Skeletal muscle tissue (tissue), 7 donors: ENCODE data around the gene LAGE3.

DNA sequence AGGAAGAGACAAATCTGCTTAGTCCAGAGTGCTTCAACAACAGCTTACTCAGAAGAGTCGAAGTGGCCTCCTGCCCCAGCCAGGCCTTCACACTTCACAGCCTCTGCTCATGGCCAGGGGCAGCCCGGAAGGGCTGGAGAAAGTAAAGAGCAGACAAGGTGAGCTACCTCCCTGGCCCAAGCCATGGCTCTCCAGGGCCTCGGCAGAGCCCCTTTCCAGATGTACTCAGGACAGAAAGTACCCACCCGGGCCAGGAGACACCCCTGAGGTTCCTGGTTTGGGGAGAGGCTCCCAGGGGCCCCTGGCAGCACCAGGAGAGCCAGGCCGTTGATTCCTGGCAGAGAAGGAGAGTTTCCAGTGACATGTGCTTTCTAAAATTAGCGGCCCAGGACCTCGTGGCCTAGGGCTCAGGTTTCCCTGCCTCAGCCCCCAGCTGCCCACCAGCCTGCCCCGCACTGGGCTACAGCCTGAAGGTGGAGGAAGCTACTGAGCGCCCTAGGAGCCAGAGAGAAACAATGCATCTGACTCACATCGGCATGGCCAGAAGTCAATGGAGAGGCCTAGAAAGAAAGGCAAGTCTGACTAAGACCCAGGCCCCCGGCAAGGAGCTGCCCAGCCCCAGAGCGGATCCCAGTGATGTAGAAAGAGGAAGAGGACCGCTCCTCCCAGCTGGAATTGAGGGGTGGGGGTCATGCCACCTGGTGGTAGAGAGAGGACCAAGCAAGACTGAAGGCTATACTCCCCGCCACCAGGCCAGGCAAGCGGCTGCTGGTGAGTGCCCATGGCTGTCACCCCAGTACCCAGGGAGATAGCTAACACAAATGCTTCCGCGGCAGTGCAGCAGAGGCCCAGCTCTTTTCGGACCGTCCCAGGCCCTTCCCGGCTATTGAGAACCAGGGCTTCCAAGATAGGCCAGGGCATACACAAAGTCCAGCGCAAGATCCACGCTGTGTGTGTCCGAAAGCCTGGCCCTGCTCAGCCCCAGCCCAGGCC, 17.7 kb downstream of the SLC6A8 start:
- PRO-cap, 3 experiments = peak in 2 of 3 experiments; most common plus-strand start position 736 of the sequence (in 2); most common minus-strand start position 336 of the sequence (in 2)
- RAMPAGE, long total RNA = start-site peak on the minus strand centred at position 273 of the sequence, 157 bp wide, 29 and 10 reads in 2 replicates
- RRBS, 2 experiments = 11 to 20% methylated on average over 1 of the region's 23 CpGs

DNA sequence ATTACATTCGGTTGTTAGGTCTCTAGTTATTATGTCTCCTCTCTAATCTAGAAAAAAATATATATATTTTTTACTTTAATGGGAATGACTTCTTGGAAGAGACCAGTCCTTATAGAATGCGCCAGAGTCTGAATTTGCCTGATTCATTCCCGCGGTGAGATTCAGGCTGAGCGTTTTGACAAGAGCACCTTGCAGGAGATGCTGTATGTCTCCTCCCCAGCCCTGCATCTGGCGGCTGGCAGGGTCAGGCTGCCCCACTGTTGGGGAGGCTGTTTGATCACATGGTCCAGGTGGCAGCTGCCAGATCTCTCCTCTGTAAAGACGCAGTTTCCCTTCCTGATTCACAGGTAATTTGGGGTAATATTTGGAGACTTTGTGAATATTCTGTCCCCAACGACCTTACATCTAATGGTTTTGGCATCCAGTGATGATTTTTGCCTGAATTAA, 9.7 kb downstream of the PDZD4 start:
- PRO-cap, 3 experiments = no peak in any of the 3 experiments
- RAMPAGE, long total RNA = no peak
- RRBS, 2 experiments = no CpG with 5 or more reads among the region's 8 CpGs

DNA sequence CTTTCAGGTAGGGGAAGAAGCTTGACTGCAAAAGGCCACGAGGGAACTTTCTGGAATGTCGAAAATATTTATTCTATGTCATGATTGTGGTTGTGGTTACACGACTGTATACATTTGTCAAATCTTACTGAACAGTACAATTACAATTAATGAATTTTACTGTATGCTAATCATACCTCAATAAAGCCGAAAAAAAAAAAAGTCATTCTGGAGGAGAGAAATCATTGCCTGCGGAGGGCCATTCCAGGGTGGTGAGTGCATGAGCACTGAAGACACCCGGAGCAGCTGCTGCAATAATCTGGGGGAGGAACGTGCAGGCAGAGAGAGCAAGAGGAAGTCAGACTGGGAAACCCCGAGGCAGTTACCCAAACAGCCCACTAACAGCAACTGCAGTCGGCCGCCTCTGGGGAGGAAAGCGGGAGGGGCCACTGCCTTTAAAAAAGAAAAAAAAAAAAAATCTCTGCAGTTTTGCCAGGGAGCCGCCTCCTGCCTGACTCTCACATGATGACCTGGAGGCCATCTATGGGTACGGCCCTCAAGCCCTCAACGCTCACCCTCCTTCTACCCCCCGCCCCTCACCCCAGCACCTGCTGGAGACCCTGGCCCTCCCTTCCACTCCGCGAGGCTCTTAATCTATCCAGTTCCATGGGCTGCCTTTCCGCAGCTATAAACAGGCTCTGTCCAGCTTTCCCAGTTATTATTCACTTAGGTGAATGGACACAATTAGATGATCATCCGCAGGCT, 3.6 kb upstream of the AVPR2 start:
- PRO-cap, 3 experiments = no peak in any of the 3 experiments
- RAMPAGE, long total RNA = no peak
- RRBS, 2 experiments = no CpG with 5 or more reads among the region's 19 CpGs

- PRO-cap, 3 experiments = no peak in any of the 3 experiments
- RAMPAGE, long total RNA = no peak
- RRBS, 2 experiments = 9 to 12% methylated on average over 4 of the region's 7 CpGs
Measured at GRCh38 chrX:153903555-153903837, 977 bp upstream of the AVPR2 start.

- PRO-cap, 3 experiments = peak in 2 of 3 experiments; most common plus-strand start chrX:153968915 (in 2); most common minus-strand start chrX:153968826 (in 1)
- RAMPAGE, long total RNA = no peak
- RRBS, 2 experiments = no CpG with 5 or more reads among the region's 28 CpGs
Measured at GRCh38 chrX:153968009-153969289, 3.2 kb downstream of the HCFC1 start.

- PRO-cap, 3 experiments = no peak in any of the 3 experiments
- RAMPAGE, long total RNA = no peak
- RRBS, 2 experiments = 35 to 70% methylated on average over 3 of the region's 29 CpGs
Measured at GRCh38 chrX:153985002-153986059, 12.8 kb downstream of the TMEM187 start.

GRCh38 chrX:154049357-154049946, 29.8 kb upstream of the IRAK1 start:
- PRO-cap, 3 experiments = peak in 1 of 3 experiments; most common plus-strand start chrX:154049740 (in 1)
- RAMPAGE, long total RNA = no peak
- RRBS, 2 experiments = no CpG with 5 or more reads among the region's 10 CpGs

GRCh38 chrX:154084378-154085146, 13.0 kb downstream of the MECP2 start:
- PRO-cap, 3 experiments = no peak in any of the 3 experiments
- RAMPAGE, long total RNA = no peak
- RRBS, 2 experiments = no CpG with 5 or more reads among the region's 5 CpGs

- PRO-cap, 3 experiments = no peak in any of the 3 experiments
- RAMPAGE, long total RNA = no peak
- RRBS, 2 experiments = no CpG with 5 or more reads among the region's 8 CpGs
Measured at GRCh38 chrX:154090664-154091375, 6.7 kb downstream of the MECP2 start.

DNA sequence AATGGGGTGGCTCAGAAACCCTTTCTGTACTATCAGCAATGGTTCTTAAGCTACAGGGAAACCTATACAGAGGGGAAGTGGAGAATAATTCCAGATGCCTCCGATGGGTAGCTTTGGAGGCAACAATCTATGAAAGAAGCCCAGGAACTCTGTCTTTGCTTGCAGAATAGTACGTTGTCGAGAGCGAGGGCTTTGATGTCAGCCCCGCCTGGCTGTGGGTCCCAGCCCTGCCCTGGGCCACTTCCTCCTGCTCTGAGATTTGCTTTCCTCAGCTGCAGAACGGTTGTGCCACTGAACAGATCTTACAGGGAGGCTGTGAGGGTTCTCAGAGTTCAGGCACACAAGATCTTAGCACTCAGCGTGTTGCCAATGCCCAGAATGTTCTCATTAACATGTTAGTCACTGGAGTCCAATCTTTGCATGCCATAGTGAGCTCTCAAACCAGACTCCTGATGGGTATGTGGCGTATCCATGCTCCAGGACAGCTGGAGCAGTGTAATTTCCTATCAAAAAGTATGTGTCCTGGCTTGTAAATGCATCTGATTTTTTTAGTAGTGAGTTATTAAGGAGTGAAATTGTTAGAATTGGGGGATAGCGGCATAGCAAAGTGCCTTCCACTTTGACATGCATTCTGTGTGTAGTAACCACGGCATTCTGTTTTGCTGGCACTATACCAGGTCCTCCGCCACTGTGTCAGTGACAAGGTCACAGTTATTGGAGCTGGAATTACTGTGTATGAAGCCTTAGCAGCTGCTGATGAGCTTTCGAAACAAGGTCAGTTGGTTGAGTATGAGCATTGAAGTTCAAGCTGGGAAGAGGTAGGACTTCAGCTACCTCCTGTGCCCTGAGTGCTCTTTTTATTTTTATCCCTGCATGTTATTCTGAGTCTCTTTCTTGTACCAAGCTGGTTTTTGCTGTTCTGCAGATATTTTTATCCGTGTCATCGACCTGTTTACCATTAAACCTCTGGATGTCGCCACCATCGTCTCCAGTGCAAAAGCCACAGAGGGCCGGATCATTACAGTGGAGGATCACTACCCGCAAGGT, 31.6 kb downstream of the TKTL1 start:
- PRO-cap, 3 experiments = no peak in any of the 3 experiments
- RAMPAGE, long total RNA = no peak
- RRBS, 2 experiments = no CpG with 5 or more reads among the region's 18 CpGs

DNA sequence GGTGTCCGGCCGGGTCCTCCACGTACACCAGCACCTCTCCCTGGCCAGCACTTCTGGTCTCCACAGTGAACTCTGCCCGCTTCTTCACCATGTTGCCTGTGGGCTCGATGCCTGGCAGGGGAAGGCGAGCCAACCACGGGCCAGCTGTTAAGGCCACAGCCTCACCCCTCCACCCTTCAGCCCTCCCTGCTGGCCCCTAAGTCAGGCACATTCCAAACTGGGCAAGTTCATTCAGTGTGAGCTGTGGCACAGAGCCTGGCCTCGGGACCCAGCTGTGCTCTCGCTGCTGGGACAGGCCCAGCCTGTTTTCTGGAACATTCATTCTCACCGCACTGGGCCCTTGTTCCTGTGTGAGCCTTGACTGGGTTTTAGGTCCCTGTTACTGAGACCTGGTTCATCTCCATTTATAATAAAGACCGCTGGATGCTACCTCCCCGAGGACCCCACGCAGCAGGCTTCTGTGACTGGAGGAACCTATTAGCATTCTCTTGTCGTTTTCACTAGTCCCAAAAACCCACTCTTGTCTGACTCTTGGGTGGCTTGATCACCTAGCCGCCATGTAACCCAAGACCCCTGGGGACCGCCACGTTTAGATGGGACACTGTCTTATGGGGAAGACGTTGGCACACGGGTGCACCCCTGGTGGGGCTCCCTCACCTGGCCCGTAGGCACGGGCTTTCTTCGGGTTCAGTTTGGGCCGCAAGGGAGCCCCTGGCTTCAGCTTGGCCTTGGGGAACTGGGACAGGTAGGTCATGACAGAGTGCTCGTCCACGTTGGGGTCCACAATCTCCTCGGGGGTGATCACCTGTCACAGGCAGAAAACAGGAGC, 7.5 kb downstream of the FLNA start:
- PRO-cap, 3 experiments = no peak in any of the 3 experiments
- RAMPAGE, long total RNA = no peak
- RRBS, 2 experiments = no CpG with 5 or more reads among the region's 26 CpGs

GRCh38 chrX:154368513-154369302, 5.7 kb downstream of the FLNA start:
- PRO-cap, 3 experiments = peak in 3 of 3 experiments; most common plus-strand start chrX:154369158 (in 3); most common minus-strand start chrX:154368898 (in 1)
- RAMPAGE, long total RNA = no peak
- RRBS, 2 experiments = no CpG with 5 or more reads among the region's 13 CpGs

DNA sequence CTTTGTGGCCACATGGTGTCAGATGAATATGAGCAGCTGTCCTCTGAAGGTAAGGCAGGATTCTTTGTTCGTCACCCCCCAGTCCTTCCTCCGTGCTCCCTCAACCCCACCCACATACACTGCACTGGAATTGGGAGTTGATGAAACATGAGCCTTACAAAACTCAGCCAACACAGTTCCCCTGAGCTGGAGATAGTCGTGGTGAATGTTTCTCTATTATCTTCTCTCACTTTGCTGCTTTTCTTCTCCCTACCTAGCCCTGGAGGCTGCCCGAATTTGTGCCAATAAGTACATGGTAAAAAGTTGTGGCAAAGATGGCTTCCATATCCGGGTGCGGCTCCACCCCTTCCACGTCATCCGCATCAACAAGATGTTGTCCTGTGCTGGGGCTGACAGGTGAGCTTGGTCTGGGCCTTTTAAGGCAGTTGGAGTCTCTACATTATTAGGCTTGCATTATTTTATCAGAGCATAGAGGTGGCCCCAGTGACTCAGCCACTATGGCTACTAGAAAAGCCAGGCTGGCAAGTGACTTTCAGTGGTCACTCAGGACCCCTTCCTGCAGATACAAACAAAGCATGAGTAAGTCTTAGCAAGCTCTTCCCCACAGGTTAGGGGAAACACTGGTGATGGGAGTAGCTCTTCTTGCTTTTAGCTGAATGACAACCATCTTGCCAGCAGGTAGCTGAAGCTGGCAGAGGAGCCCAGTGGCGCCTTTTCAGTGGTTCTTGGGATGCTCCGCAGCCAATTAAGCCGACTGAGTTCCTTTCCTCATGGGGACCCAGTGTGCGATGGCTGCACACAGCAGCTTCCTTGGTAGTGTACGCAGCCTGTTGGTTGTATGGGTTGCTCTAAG, 1.6 kb downstream of the RPL10 start:
- PRO-cap, 3 experiments = no peak in any of the 3 experiments
- RAMPAGE, long total RNA = no peak
- RRBS, 2 experiments = no CpG with 5 or more reads among the region's 13 CpGs

DNA sequence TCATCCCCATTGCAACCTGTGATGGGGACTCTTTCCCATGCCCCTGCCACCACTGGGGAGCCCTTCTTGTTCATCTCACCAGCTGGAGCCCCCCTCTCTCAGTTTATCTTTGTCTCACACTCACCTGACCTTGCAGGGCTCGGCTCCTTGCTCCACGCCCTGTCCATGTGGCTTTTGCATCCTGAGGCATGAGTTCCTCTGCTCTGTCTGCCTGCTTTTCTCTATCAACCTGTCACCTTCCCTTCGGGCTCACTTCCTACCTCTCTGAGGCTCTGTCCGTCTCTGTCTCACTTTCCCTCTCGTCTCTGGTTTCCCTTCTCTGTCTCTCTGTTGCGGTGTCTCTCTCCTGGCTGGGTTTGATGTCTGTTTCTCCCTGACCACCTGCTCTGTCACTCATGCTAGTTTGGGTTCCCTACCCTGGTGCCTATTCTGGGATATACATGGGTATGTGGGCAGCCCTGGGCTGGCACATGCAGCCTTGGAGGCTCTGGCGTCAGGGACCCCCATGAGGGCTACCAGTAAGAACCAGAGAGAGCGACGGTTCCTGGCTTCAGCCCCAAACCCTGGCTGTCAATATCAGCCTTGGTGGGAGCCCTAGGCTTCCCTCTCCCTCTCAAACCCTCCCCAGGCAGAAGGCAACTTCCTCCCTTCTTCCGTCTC, 490 bp downstream of the DNASE1L1 start:
- PRO-cap, 3 experiments = peak in 2 of 3 experiments; most common plus-strand start position 427 of the sequence (in 1); most common minus-strand start position 284 of the sequence (in 1)
- RAMPAGE, long total RNA = no peak
- RRBS, 2 experiments = no CpG with 5 or more reads among the region's 10 CpGs

- PRO-cap, 3 experiments = peak in 3 of 3 experiments; most common plus-strand start chrX:154479068 (in 2); most common minus-strand start chrX:154478777 (in 2)
- RAMPAGE, long total RNA = no peak
- RRBS, 2 experiments = 2 to 11% methylated on average over 12 of the region's 97 CpGs
Measured at GRCh38 chrX:154478647-154479768, at the start of gene LAGE3. LAGE3 (minus strand) TSS chrX:154479281.

DNA sequence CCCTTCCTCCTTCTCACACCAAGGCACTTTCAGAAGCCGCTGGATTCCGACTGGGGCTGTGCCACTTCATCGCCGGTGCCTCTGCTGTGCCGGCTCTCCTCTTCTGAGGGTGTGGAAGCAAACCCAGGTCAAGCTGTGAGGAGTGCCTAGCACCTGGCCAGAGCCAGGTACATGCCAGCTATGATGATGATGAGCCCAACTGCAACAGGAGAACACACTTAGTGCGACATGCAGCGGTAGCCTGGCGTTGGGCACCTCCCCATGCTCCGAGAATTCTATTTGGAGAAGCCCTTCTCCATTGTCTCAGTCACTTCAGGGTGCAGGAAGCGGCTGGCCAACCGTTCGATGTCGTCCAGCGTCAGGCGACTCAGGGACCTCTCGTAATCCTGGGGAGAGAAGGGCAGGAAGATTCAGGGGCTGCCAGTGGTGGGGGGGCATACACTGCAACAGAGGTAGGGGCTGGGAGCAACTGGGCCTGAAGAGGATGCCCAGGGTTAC, 1.1 kb downstream of the UBL4A start:
- PRO-cap, 3 experiments = peak in 1 of 3 experiments; most common plus-strand start position 306 of the sequence (in 1); most common minus-strand start position 105 of the sequence (in 1)
- RAMPAGE, long total RNA = no peak
- RRBS, 2 experiments = no CpG with 5 or more reads among the region's 16 CpGs

- PRO-cap, 3 experiments = no peak in any of the 3 experiments
- RAMPAGE, long total RNA = no peak
- RRBS, 2 experiments = no CpG with 5 or more reads among the region's 10 CpGs
Measured at GRCh38 chrX:154734011-154735041, 16.6 kb downstream of the GAB3 start.

DNA sequence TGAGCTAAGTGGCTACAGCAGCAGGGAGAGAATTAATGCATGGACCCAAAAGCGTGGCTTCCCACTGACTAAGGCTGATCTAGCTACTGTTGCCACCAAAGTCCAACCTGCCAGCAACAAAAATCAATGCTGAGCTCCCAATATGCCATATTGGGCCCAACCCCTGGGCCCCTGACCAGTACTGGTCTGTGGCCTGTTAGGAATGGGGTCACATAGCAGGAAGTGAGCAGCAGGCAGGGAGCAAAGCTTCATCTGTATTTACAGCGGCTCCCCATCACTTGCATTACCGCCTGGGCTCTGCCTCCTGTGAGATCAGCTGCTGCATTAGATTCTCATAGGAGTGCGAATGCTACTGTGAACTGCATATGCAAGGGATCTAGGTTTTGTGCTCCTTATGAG, 15.2 kb downstream of the F8 start:
- PRO-cap, 3 experiments = no peak in any of the 3 experiments
- RAMPAGE, long total RNA = no peak
- RRBS, 2 experiments = no CpG with 5 or more reads among the region's 4 CpGs

DNA sequence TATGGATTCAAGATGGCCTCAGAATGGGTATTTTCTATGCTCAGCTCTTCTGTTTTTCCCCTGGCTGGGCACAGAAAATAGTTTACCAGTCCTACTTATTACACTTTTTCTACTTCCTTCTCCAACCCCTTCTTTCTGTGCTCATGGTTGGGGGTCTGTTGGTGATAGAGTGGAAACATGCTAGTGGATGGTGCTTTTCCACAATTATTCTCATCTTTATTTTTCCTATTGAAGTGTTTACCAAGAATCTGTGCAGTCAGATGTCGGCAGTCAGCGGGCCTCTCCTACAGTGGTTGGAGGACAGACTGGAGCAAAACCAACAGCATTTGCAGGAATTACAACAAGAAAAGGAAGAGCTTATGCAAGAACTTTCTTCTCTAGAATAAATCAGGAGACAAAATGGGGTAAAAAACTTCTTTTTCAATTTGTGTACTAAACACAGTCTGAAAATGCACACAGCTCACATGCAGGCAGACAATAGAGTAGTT, 48.5 kb downstream of the BRCC3 start:
- PRO-cap, 3 experiments = no peak in any of the 3 experiments
- RAMPAGE, long total RNA = no peak
- RRBS, 2 experiments = no CpG with 5 or more reads among the region's 2 CpGs

GRCh38 chrX:155958930-155959649, 38.4 kb upstream of the IL9R start:
- PRO-cap, 3 experiments = no peak in any of the 3 experiments
- RAMPAGE, long total RNA = no peak
- RRBS, 2 experiments = no CpG with 5 or more reads among the region's 7 CpGs